Amniotic epithelial cell (primary cell): ENCODE measurements around the genes CAMKK1 and ANKFY1.

DNA sequence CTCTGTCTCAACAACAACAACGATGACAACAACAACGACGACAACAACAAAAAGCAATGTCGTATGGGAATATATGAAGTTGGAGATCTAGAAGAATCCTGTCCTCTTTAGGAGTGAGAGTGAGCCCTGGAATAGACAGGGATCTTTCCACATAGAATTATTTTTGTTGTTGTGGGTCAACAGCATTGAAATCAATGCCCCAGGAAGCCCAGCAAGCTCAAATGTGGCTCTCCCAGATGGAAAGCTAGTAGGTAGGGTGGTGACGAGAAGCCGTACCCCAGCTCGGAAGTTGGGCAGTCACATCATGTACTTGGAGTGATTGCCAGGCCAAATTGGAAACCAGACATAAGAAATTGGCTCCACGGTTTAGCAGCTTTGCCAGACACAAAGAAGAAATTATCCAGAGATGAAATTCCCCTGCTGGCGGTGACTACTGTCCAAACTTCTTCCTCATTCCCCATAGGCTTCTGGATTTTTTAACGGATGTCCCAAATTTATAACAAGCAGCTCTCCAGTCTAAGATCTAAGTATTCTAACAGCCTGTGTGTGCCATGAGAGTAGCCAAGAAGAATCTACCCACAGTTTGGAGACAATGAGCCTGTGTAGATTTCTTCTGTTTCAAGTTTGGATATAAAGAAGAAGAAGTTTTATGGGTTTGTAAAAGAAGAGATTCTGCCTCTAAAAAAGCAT, 95.9 kb downstream of the OR1D5 start:
- RRBS: no CpG with 5 or more reads among the region's 10 CpGs

GRCh38 chr17:3004832-3005627, 58.4 kb downstream of the OR1D5 start:
- RRBS: no CpG with 5 or more reads among the region's 23 CpGs

- RRBS: 93% methylated on average over 4 of the region's 14 CpGs
Measured at GRCh38 chr17:3009331-3009951, 54.0 kb downstream of the OR1D5 start.

DNA sequence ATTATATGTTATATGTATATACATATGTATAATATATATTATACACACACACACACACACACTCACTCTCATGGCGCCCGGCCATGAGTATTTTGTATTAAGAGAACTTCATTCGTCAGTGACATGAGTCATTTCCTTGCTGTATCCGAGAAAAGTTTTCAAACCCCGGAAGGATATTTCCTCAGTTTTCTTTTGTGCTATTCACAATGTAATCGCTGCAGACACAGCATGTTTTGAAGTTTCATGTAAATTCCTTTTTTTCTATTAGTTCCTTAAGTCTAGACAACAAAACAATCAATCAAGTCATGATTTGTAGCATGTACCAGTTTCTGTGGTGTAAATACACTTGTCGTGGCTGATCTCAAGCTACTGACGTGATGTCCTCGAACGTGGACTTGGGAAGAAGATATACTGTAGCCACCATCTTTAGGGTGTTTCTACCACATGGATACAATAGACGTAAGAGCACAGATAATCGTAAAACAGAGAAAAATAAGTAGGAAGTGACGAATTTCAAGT, 33.2 kb downstream of the OR1D5 start:
- RRBS: no CpG with 5 or more reads among the region's 13 CpGs

- RRBS: no CpG with 5 or more reads among the region's 5 CpGs
Measured at GRCh38 chr17:3167587-3168115, 29.7 kb upstream of the OR1A2 start.

GRCh38 chr17:3693810-3694239, 2.1 kb downstream of the P2RX5 start:
- RRBS: no CpG with 5 or more reads among the region's 9 CpGs

- RRBS: no CpG with 5 or more reads among the region's 26 CpGs
Measured at GRCh38 chr17:3802187-3803356, 1.6 kb upstream of the ITGAE start.

- RRBS: no CpG with 5 or more reads among the region's 12 CpGs
Measured at GRCh38 chr17:3869656-3870275, 23.1 kb downstream of the CAMKK1 start.

- RRBS: 3% methylated on average over 39 of the region's 98 CpGs
Measured at GRCh38 chr17:3892857-3893936, at the start of gene CAMKK1. Gene CAMKK1, minus strand, starts transcription at chr17:3893053.

DNA sequence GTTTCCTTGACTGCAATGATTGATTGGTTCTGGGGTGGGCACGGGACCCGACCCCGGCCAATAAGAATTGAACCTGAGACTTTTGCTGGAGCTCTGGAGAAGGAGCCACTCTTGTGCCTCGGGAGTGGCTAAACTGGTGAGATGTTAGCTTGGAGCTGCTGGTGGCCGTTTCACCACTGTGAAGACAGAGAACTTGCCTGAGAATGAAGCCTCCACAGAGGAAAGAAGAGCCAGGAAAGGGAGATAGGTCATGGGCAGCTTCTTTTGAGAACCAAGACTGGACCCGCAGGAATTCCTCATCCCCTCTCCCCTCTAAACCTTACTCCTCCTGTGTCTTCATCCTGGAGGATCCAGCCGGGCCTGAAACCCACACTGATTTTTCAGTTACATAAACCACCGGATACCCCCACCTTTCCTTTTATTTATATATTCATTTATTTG, 4.4 kb downstream of the P2RX1 start:
- RRBS: no CpG with 5 or more reads among the region's 8 CpGs

- RRBS: no CpG with 5 or more reads among the region's 10 CpGs
Measured at GRCh38 chr17:3942221-3942633, 22.0 kb downstream of the ATP2A3 start.

DNA sequence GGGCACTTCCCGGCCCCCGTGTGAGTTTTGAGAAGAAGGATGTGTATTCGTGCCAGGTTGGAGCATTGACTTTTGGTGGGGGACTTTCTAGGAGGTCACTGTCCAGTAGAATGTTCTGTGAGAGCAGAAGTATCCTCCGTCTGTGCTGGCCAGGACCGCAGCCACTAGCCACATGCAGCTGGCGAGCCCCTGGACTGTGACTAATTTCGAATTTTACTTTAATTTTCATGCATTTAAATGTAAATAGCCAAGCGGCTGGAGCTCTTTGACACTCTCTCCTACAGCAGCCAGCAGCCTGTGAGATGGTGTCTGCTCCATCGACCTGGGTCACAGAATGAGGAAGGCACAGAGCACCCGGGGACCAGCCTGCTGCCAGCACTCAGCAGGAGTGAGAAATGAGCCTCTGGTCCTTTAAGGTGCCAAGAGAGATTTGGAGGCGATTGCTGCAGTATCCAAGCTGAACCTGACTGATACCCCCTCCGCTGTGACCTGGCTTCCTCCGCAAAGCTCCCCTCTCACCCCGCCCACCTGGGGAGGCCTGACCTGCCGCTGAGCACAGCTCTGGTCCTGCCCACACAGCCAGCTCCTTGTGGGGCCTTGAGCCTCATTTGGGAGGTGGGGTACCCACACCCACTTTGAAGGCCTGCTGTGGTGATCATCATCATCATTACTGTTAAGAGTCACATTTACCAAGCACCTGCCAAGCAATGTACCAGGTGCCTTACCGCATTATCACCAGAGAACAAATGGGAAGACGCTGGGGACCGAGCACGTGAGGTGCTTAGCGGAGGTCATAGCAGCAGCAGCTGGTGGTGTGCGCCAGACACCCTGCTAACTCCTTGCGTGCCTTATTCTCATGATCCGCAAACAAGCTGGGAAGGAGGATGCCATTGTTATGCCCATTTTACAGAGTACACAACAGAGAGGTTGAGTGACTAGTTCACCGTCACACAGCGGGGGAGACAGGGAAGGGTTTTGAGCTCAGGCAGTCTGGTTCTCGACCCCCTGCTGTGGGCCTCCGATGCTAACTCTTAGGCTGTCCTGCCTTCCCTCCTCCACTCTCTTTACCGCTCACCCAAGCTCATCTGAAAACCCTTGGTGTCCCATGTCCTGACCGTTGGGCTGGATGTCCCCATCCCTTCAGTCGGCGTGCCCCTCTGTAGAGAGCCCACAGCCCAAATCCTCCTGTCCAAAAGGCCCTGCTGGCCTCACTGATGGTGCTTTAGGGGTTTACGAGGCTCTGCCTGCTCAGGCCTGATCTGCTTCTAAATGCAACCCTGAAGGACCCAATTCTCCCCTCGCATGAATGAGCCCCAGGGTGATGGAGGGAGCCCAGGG, 7.4 kb downstream of the ATP2A3 start:
- RRBS: no CpG with 5 or more reads among the region's 33 CpGs

DNA sequence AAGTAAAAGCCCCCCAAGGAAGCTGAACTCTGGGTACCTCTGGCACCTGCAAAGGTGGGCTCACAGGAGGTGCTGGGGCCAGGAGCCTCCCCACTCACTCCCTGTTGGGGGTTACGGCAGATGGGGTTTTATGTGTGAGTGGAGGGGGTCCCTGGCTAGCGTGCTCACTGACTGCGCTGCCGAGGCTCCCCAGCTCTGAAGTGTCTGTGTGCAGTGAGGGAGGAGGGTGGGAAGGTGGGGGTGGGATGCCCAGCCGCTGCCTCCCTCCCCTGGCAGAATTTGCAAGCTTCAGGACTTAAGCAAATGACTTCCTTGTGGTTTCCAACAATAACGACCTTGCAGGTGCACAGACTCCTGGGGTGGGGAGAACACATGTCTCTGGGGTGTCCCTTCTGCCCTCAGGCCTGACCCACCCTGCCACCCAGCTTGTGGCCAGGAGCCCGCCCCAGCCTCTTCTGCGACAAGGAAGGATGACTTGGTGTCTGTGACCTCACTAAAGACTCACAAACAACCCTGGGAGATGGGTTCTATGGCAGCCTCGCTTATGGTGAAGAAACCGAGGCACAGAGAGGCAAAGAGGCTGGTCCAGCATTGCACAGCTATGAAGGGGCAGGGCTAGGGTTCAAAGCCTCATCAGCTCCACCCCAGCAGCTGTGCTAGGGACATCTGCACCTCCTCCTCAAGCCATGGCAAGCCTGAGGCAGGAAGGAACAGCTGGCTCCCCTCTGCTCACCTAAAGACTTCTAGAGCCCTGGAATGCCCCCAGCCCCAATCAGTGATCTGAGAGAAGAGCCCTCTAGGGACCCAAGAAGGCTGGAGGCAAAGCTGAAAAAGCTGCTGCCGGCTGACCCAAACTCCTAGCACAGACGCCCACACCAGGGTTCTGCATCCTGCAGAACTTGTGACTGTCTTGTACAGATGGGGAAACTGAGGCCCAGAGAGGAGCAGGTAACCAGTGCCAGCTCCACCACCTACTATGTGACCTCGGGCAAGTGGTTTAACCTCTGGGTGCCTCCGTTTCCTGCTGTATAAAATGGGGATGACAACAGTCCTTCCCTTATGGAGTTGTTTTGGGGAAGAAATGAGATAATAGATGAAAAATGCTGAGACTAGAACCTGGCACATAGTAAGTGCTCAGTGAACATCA, 2.6 kb downstream of the ATP2A3 start:
- RRBS: no CpG with 5 or more reads among the region's 14 CpGs

DNA sequence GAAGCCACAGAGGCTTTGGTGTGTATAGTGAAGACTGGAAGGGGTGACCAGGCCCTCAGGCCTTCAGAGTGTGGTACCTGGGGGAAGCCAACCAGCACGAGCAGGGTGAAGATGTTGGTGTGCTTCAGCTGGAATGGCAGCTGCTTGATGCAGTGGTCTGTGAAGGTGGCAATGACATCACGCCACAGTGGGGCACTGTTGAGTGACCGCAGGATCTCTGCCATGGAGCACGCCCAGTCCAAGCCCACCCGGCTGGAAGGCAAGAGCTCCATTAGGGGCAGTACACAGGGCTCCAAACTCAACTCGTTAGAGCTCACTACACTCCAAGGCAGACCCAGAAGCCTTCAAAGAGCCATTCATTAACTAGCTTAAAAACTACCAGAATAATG, 68.5 kb upstream of the ATP2A3 start:
- RRBS: no CpG with 5 or more reads among the region's 6 CpGs

GRCh38 chr17:4053876-4054526, 88.8 kb downstream of the ZZEF1 start:
- RRBS: no CpG with 5 or more reads among the region's 8 CpGs

- RRBS: no CpG with 5 or more reads among the region's 18 CpGs
Measured at GRCh38 chr17:4176017-4176634, 33.1 kb downstream of the CYB5D2 start.

- RRBS: no CpG with 5 or more reads among the region's 4 CpGs
Measured at GRCh38 chr17:4208150-4208625, 55.6 kb downstream of the ANKFY1 start.

GRCh38 chr17:4230000-4230716, 33.6 kb downstream of the ANKFY1 start:
- RRBS: no CpG with 5 or more reads among the region's 4 CpGs

DNA sequence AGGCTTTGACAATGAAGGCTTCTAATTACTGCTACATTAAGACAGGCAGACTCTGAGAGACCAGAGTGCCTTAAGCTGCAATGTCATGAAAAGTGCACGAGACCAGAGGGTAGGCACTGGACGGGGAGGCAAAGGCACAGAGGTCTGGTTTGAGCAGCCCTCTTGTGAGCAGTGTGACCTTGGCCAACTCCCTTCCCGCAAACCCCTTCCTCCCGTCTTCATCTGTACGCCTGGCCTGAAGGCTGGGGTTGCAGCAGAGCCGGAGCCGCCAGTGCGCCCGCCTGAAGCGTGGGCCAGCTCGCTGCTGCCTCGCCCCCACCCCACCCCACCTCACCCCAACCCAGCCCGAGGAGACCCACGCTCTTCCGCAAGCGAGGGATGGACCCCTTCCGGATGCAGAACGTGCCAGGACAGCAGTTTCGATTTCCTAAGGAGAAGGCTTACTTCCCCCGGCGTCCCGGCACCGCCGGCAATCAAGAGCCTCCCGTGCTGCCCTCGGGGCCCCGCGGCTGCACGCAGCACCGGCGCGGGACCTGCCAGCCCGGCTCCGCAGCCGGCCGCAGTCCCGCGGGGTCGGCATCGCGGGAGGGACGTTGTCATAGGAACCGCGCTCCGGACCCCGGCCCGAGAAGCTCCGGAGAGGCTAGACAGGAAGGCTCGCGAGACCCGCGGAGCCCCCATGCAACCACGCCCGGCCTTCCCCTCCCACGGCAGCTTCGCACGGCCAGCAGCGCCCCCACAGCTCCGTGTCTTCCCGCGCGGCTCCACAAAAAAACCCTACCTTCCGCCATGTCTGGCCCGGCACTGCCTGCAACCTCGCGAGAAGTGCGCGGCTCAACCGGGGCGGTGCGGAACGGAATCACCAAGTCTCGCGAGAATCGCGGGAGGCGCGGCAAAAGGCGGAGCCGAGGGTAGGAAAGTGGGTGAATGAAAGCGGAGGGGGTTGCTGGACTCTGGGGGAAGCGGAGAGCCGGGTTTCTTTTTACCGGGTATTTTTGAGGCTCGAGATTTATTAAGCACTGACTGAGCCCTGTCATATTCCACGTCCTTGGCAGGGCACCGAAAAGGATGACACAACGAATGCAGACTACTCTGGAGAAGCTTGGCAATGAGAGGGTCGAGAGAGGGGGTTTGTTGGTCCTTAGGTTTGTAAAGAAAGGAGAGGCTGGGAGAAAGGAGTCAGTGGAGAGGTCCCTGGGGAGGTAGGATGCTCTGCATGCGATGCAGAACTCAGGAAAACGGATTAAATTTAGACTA, at the start of gene ANKFY1:
ANKFY1 (minus strand) TSS at position 829 of the 1,257 bp plus-strand sequence.
- RRBS: 1% methylated on average over 35 of the region's 91 CpGs

DNA sequence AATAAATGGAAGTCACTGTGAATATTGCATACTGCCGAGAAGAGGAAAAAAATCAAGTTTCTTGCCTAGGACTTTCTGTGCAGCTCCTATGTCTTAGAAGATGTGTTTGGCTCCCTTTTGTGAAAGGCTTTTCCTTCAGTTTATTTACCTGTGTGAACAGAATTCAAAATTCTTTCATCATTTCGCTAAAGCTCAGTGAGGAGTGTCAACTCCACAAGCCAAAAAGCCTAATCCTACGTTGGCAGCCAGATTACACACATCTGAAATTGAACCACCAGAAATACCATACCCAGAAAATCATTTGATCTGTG, 4.1 kb upstream of the ANKFY1 start:
- RRBS: no CpG with 5 or more reads among the region's 3 CpGs